ENCODE measurements around the genes OLFM1, OBP2A, KCNT1 and CAMSAP1.

GRCh38 chr9:134010743-134011280 lies 14.5 kb upstream of the BRD3OS start:
- PRO-cap = no peak

DNA sequence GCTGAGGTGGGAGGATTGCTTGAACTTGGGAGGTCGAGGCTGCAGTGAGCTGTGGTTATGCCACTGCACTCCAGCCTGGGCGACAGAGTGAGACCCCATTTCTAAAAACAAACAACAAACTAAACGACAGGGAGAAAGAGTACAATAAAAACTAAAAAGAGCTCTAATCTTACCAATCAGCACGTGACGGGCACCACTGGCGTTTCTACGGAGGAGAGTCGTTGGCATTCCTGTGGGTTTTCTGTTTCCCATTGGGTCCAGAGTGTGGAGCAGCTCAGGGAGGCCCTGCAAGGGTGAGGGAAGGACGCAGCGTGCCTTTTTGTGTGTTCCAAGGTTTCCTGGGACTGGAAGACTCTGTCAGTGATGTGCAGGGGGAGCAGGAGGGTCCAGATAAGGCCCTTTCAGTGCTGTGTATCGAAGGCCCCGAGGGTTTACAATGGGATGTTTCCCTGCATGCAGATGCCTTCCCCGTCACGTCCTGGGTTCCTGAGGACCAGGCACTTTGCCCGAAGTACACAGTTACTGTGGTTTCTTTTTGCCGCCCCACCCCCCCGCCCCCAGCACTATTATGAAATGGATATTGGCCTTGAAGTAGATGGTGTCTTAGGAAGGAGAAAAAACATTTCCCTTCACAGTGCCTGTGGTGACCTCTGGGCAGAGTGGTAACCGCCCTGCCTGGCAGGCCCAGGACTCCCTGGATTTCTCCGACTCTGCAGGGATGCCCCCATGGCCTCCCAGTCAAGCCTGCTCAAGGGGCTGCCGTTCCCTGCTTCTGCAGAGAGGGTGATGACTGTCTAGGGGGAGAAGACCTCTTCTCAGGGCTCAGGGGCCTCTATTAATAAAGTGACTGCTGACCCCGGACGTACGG lies 35.9 kb downstream of the WDR5 start:
- PRO-cap = no peak

DNA sequence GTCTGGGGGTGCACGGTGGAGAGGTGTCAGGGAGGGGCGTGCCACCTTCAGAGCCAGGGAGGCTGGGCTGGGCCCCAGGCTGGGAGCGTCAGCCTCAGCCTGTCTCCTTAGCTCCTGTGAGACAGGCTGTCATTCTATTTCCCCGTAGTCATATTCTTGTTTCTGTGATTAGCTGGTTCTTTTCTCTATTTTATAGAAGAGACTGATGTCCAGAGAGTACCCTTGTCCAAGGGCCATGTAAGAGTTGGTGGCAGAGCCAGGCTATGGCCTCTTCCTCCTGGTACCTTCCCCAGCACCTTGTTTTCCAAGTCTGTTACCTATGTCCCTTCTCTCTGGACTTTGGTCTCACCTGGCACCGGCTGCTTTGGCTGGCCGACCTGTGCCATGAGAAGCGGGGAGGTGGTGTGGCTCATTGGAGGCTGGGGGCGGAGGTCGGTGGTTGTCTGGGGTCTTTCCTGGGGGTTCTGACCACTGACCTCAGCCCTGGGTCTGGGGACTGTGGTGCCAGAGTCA lies 4.5 kb upstream of the RXRA start:
- PRO-cap = no peak

DNA sequence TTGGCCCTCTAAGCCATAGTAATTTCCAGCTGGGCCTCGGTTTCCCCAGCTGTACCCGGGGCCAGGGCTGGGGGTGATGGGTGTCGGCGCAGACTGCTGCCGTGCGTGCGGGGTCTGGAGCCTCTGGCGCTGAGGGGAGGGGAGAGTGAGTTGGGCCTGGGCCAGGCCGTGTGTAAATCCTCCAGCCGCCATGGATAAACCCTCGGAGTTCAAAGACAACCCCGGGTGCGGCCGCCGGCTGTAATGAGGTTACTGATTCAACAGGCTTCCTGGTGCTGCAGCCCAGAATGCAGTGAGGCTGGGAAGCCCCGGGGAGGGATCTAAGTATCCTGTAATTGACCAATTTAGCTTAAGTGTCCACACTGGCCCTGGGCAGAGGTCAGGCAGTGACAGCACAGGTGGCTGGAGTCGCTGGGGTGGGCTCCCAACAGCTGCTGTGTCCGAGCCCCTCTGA lies 7.2 kb downstream of the RXRA start:
- PRO-cap = no peak

- PRO-cap = no peak
These were observed 7.8 kb downstream of the RXRA start for GRCh38 chr9:134334027-134334419.

DNA sequence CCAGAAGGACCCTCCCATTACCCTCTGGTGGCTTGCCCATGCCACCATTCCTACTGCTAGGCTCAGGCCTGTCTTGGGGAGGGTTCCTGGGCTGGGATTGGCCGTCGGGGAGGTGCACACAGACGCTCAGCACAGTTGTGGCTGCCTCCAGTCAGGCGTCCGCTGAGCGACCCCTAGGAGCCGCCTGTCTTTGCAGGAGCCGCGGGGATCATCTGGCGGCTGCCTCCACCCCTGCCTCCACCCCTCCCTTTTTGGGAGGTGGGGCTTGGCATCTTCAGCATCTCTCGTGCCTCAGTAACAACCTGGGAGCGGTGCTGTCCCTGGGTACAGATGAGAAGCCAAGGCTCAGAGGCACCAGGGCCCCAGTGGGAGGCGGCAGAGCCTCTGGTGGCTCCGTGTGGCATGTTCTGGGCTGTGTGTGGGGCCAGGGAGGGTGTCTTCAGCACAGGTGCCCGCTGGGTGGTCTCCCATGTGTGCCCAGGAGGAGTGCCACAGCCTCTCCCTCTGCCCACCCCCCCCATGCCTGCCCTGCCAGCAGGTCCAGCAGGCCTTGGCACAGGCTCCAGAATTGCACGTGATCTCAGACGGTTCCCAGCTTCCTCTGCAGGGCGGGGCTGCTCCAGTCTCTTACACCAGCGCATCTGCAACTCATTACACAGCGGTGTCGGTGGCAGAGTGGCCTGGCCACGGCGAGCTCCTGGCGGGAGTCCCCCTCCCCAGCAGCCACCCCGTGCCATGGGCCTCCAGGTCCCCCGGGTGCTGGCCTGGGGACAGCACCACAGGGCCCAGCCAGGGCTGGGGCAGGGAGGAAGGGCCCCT lies 39.8 kb downstream of the RXRA start:
- PRO-cap = bidirectional peak, plus-strand start at position 654 of the sequence, minus-strand start at position 576 of the sequence

GRCh38 chr9:134433430-134434326 lies 107.4 kb downstream of the RXRA start:
- PRO-cap = no peak

- PRO-cap = no peak
These were observed 110.4 kb downstream of the RXRA start for GRCh38 chr9:134436328-134437467.

DNA sequence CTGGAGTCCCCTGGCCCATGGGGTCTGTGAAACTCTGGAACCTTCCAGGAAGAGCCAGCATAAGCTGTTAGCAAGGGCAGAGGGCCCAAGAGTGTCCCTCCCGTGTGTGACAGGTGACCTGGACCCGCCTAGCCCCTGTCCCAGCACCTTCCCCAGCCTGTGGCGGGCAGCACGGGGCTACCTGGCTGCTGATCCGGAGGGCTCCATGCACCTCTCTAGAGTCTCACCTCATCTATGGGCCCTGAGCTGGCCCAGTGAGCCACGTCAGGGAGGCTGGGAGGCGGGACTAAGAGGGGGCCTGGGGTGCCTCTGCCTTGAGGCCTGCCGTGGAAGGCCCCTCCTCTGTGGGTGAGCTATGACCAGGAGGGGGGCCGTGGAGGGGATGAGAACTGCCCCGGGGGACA lies 65.2 kb downstream of the COL5A1 start:
- PRO-cap = no peak

GRCh38 chr9:135087372-135087877 lies at the start of gene OLFM1:
Gene OLFM1 (plus strand): TSS chr9:135087668.
- PRO-cap = bidirectional peak, plus-strand start at chr9:135087668, minus-strand start at chr9:135087514

- PRO-cap = bidirectional peak, plus-strand start at chr9:135137687, minus-strand start at chr9:135137558
These were observed 50.0 kb downstream of the OLFM1 start for GRCh38 chr9:135137282-135137959.

DNA sequence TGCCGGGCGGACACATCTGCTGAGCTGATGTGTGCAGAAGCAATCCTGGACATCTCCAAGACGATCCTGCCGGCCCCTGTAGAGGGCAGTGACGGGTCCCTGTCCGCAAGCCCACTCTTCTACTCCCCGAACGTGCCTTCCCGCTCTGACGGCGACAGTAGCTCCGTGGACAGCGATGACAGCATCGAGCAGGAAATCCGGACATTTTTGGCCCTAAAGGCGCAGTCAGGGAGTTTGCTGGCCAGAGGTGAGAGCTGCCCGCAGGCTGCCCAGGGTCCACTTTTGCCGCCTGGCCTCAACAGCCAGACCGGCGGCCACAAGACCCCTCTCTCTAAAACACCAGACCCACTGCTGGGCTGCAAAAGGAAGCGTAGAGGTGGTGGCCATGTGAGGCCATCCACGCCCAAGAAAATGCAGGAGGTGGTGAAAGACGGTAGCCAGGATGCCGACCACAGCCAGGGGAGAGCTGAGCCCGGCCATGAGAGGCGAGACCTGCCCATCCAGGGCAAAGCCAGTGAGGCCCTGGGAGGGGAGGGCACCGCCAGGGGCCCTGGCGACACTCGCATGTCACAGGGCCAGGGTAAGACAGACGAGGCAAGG lies 6.4 kb downstream of the PPP1R26 start:
- PRO-cap = no peak

DNA sequence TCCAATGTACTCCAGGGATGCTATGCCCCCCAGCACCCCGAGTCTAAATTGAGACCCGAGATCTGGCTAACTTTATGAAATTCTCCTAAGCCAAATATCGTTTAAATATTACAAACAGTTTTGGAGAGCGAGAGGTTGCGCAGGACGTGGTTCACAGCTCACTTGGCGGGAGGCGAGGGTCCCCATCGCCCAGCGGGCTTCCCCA lies 358 bp upstream of the MRPS2 start:
- PRO-cap = no peak

DNA sequence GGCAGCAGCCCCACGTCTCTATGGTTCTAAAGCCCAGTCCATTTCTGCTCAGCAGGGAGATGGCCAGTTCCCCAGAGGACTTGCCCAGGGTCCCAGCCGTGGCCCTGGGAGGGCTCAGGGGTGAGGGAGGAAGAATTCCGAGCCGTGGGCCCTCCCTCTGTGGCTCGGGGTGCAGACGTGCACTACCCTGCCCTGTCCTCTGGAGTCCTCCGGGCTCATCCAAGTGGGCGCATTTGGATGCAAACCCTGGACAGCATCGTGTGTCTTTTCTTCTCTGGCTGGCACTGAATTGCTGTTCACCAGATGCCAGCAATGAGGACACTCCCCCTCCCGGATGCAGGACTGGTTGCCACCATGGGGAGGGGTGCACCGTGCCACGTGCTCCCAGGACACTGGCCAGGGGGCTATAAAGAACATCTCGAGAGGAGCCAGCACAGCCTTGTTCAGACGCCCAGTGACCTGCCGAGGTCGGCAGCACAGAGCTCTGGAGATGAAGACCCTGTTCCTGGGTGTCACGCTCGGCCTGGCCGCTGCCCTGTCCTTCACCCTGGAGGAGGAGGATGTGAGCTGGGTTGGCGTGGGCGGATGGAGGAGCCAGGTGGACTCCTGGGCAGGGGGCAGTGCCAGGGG lies at the start of gene OBP2A:
Gene OBP2A, plus strand, starts transcription at position 436 of the 630 bp plus-strand sequence.
- PRO-cap = no peak

GRCh38 chr9:135701957-135702443 lies at the start of gene KCNT1:
Gene KCNT1 (plus strand): TSS chr9:135702185.
- PRO-cap = no peak

GRCh38 chr9:135704562-135705101 lies 2.6 kb downstream of the KCNT1 start:
- PRO-cap = no peak

GRCh38 chr9:135906047-135906262 lies 1.4 kb downstream of the CAMSAP1 start:
- PRO-cap = no peak

DNA sequence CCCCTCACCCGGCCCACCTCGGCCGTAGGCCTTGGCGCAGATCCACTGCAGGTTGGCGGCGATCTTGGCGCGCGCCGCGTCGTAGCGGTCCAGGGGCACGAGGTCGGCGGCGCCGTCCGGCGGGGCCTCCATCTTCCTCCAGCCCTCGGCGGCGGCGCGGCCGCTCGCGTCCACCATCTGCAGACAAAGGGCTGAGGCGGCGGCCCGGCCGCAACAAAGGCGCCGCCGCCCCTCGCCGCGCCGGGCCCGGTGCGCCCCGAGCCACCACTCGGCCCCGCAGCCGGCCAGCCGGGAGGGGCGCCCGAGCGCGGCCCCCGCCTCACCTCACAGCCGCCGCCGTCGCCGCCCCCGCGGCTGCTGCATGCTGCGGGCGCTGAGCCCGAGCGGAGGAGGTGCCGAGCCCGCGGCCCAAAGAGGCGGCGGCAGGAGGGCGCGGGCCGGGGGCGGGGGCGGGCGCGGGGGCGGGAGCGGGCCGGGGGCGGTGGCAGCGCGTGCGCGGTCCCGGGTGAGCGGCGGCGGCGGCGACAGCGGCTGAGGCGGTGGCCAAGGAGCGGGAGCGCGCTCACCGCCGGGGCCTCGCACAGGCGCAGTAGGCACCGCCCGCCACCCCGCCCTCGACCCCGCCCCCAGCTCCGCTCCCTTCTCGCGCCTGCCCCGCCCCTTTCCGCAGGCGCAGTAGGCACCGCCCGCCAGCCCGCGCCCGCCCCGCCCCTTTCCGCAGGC lies at the start of gene CAMSAP1:
Gene CAMSAP1, minus strand, starts transcription at position 564 of the 723 bp plus-strand sequence.
- PRO-cap = bidirectional peak, plus-strand start at position 182 of the sequence, minus-strand start at position 190 of the sequence; bidirectional peak, plus-strand start at position 362 of the sequence, minus-strand start at position 363 of the sequence; bidirectional peak, plus-strand start outside the sequence, minus-strand start at position 591 of the sequence

DNA sequence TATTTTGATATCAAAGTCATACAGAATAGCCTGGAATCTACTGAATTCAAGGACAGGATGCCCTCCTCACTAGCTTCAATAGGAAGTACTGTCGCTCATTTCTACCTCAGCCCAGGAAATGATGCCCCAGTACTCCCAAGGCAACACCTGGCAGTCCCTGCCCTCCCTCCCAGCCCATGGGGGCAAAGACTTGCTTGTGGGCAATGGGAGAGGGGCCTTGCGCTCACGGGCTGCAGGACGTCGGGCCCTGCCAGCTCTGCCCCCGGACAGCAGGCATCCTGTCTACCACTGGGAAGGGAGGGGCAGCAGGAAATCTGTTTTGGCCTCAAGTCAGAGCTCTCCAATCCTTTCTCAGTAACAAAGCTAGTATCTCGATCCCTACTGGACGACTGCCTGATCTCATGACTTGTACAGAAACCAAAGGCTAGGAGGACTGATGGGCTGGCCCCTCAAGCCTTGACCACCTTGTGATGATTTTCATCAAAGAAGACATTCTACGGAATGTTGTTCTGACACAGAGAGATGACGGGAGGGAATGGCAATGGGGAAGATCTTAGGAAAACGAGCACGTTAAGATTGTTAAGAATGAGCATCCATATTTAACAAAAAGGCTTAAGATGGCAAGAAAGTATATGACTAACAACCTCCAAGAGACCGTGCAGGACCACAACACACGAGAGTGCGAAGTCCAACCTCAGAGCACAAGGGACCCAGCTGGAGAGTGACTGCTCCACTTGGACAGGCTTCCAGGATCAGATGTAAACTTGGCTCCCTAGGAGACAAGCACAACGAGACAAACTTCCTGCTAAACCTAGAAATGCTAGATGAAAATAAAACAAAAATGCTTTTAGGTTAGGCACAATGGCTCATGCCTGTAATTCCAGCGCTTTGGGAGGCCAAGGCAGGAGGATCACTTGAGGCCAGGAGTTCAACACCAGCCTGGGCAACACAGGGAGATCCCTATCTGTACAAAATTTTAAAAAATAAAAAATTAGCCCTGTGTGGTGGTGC lies 19.4 kb downstream of the UBAC1 start:
- PRO-cap = no peak

- PRO-cap = no peak
These were observed 933 bp upstream of the UBAC1 start for GRCh38 chr9:135962056-135962555.